Tibial artery (tissue), 1 donor: ENCODE measurements around a stretch of chr10.

GRCh38 chr10:58813509-58814423 is 301.1 kb downstream of the BICC1 start:
- PRO-cap: no peak

- PRO-cap: no peak
These were observed 39.5 kb downstream of the FAM13C start for GRCh38 chr10:59322762-59323342.

GRCh38 chr10:59362051-59362343 is 352 bp downstream of the FAM13C start:
- PRO-cap: no peak

GRCh38 chr10:59388039-59388392 is 25.7 kb upstream of the FAM13C start:
- PRO-cap: no peak

DNA sequence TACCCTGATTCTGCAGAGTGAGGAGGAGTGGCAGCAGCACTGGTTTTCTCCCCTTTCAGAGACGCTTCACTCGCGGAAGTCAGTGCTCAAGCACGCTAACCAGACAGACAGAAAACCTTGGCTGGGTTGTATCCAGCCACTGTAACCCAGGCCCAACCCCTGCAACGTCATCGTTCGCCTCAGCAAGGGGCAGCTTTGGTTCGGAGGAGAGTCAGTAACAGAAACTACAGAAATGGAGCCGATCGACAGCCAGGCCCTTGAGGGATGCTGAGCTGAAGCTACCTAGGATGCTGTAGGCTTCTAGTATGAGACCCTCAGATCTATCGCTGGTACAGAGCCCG is 171.0 kb downstream of the SLC16A9 start:
- PRO-cap: no peak

GRCh38 chr10:59674153-59674668 is 35.4 kb downstream of the SLC16A9 start:
- PRO-cap: no peak

DNA sequence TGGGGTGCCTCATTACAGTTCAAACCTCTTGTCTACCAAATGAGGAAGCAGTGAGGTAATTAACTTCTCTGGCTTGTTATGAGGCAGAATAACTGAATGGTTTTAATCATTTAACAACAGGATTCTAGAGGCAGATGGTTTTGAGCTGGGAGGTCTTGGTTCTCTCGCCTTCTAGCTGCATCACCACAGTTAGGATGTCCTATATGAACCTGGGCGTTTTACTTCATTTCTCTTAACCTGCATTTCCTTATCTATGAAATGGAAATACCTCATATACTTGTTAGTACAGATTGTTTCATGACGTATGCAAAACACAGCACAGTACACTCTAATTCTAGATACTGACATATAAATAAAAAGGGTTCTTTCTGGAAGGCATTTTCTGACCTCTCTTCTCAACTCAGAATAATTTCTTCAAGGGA is 16.1 kb upstream of the SLC16A9 start:
- PRO-cap: no peak

DNA sequence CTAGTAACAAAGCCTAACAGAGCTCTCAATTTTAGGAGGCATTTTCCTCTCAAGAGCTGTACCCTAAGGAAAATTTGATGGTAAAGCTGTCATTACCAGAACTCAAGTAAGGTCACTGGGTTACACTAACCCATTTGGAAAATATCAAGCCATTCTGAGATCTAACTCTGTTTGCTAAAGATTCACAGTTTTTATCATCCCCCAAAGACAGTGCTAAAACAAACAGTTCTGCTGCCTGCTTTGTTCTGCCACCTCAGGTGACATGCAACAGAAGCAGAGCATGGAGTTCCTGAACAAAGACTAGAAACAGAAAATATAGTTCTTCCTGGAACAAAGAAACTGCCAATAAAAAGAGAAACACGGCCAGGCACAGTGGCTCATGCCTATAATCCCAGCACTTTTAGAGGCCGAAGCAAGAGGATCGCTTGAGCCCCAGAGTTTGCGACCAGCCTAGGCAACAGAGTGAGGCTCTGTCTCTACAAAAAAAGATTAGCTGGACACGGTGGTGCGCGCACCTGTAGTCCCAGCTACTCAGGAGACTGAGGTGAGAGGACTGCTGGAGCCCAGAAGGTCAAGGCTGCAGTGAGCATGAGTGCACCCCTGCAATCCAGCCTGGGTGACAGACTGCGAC is 70.8 kb downstream of the CCDC6 start:
- PRO-cap: no peak

DNA sequence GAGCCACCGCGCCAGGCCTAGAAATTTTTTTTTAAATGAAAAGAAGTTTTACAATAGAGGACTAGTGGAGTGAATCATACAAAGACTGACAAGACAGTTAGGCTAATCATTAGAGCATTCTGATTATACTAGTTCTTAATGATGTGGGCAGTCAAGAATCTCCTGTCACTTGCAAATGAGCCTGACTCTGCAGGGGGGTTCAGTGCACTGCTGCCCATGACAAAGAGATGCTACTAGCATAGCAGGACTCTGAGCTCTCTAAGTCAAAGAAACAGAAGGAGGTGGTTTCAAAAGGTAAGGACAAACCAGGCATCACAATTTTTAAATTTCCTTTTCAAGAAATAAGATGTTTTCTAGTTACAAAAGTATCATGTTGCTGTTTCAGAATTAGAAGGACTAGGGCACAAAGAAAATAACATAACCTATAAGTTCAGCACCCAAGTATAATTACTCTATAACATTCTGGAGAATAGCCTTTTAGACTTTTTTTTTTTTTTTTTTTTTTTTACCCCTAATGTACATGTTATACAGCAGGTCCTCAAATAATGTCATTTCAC is 58.9 kb downstream of the CCDC6 start:
- PRO-cap: no peak

GRCh38 chr10:59907716-59909001 is 1.8 kb upstream of the CCDC6 start:
- PRO-cap: unidirectional peak, minus-strand start at chr10:59908588

DNA sequence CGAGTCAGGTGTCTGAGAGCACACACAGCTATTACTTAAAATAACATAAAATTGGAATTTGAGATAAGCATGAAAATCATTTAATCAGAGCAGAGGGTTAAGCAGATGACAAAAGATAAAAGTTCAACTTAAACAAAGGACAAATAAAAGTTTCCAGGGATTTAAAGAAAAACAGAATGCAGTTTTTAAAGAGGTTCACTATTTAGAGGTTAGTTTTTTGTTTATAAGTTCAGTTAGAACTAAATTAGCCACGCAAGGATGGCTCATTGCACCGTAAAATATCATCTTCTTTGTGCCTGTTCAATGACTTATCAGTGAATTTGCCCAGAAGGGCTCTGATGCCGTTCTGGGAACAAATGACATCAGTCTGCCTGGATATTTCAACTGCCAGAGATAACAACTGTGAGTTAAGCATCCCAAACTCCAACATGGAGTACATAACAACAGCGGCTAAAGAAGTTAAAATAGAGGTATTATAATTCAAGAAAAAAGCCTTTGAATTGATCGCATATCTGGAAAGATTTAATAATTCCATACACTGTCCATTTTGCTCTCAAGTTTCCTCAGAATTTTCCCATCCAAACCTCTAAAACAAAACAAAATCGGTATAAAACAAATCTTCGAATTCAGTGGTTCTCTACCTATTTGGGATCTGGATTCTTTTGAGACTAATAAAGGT is 107.7 kb downstream of the ANK3 start:
- PRO-cap: no peak

DNA sequence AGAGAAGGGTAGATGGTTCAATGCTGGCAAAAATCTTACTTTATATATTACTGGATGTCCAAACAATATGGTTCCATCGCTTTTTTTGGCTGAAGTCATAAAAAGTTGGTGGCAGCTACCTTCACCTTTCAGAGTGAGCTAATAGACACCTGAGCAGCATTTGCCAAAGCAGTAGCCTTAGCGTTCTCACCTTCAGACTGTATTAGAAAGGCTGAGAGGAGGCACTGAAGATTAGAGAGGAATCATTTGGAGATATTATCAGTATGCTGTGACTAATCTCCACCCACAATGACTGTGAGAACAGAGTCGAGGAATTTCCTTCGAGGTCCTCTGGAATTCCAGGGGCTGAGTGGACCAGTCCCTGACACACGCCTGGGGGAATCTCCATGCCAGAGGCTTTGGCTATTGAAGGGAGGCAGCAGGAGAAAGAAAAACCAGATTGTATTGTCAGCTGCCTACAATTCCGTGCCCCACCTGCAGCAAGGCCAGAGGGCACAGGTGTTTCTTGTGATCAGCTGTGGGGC is 25.0 kb upstream of the ANK3 start:
- PRO-cap: no peak

GRCh38 chr10:60661620-60662174 is 116.6 kb upstream of the CDK1 start:
- PRO-cap: no peak

GRCh38 chr10:60787333-60787532 is 9.0 kb downstream of the CDK1 start:
- PRO-cap: no peak

DNA sequence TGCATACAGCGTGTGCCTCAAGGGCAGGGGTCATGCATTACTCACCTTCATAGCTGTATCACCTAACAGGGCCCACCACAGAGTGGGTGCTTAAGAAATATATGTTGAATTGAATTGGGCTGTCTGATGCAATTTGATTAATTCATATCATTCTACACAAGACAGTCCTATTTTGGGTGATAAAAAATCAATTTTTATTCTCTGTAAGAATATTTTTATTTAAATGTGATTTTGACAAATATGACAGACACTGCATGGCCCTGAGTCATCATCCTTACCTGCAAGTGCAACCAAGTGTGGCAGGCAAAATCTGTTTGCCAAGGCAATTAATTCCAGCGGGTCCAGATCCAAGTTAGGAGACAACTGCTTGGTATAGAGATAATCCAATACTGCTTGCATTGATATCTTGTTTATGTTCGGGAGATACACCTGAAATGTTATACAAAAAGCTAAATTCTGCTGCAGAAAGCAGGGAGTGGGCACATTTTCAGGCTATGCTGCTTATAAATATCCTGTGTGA is 66.3 kb downstream of the RHOBTB1 start:
- PRO-cap: no peak

DNA sequence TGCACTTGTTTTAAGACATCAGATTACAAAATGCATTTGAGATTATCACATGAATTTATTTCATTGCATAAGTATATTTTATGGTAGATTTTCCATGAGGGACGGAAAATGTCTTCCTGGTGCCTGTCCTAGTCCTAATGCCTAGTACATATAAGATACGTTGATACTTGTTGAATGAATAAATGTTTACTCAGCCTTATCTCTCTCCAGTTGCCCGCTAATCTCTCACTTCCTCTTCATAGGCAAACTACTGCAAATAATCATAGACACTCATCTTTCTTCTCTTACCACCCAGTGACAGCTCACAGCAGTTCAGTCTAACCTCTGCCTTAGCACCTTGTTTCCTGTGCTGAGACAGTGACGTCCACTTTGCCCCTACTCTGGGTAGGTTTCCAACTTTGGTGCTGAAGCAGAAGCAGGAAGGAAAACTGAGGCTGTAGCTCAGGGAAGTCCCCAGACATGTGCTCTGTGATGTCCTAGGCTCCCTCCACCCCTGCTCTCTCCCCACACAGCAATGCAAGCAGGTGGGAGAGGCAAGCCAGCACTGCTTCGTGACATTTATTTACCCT is 45.4 kb upstream of the RHOBTB1 start:
- PRO-cap: no peak

GRCh38 chr10:61397748-61398123 is 55.4 kb downstream of the TMEM26 start:
- PRO-cap: no peak

- PRO-cap: no peak
These were observed 90.1 kb downstream of the CABCOCO1 start for GRCh38 chr10:61752765-61753232.

DNA sequence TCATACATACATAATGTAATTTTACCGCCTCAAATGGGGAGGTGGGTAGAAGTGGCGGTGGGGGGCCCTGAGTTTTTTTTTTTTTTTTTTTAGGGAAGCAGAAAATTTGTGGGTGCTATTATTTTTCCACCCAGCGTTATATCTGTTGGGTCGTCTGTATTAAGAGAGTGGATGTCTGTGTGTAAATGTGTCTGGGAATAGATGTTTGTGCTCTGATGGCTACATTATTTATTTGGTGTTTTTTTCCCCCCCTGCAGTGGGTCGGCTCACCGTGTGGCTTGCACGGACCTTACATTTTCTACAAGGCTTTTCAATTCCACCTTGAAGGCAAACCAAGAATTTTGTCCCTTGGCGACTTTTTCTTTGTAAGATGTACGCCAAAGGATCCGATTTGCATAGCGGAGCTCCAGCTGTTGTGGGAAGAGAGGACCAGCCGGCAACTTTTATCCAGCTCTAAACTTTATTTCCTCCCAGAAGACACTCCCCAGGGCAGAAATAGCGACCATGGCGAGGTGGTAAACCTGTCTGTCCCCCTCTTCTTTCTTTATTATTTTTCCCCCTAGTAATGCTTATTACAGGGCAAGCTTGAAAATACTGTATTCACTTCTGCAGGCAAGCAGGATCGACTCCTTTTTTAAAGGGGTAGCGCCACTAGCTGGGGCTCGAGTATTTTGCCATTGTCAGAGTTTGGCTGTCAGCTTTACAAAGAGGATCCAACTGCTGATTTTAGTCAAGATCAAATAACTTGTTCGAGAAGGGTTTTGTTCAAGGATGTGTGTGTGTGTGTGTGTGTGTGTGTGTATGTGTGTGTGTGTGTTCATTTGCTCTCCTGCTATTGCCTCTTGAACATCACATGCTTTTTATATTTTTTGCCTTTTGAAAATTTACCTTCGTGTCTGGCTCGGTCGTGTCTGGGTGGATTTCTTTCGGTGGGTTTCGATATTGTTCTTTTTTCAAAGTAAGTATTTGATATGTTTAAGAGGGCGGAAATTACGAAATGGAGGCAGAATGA is 709 bp downstream of the ARID5B start:
- PRO-cap: unidirectional peak, plus-strand start at position 409 of the sequence; bidirectional peak, plus-strand start at position 683 of the sequence, minus-strand start at position 415 of the sequence

- PRO-cap: no peak
These were observed 85.2 kb downstream of the ARID5B start for GRCh38 chr10:61986585-61987118.